Placental pericyte (primary cell): Measurements from ENCODE around the gene RELT.

DNA sequence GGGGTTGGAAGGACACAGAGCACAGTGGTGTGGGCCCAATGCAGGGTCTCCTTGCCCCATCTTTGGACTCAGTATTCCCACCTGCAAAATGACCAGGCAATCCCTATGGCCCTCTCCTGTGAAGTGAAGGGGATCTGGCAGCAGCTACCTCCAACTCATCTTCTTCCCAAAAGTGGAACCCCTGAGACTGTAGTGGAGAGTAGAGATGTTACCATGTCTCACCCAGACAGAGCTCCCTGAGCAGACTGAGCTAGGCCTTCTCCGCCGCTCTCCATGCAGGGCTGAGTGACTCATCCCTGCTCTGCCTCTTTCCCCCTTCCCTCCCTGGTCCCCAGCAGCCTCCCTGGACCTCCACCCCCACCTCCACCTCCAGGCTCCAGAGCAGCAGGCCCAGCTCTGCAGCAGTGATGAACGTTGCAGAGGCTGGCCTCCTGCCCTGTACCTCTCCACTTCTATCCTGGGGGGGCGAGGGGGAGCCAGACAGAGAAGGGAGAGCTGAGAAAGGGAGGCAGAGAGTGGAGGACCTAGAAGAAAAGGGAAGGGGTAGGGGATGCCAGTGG is 19.2 kb upstream of the ARAP1 start:
- CAGE, long polyA plus RNA = no peak

- CAGE, long polyA plus RNA = no peak
These were observed 20.4 kb downstream of the STARD10 start for GRCh38 chr11:72773204-72774146.

- CAGE, long polyA plus RNA = no peak
These were observed 14.2 kb downstream of the STARD10 start for GRCh38 chr11:72779538-72780134.

- CAGE, long polyA plus RNA = no peak
These were observed 6.5 kb downstream of the STARD10 start for GRCh38 chr11:72787027-72788146.

DNA sequence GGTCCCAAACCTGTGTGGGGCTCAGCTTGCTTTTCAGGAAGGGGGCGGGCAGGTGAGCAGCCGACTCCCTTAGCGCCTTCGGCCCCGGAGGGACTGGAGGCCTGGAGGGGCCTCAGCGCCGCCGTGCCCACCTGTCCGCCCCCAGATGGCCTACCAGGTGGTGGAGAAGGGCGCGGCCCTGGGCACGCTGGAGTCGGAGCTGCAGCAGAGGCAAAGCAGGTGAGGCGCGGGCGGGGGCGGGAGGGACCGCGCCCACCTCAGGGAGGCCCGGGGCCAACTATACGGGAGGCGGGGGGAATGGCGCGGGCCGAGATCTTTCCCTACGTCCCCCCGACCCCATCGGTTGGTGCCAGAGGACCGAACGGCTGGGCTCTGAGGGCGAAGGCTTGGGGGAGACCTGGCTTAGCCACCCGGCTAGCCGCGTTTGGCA is 7.3 kb downstream of the ATG16L2 start:
- CAGE, long polyA plus RNA = no peak

DNA sequence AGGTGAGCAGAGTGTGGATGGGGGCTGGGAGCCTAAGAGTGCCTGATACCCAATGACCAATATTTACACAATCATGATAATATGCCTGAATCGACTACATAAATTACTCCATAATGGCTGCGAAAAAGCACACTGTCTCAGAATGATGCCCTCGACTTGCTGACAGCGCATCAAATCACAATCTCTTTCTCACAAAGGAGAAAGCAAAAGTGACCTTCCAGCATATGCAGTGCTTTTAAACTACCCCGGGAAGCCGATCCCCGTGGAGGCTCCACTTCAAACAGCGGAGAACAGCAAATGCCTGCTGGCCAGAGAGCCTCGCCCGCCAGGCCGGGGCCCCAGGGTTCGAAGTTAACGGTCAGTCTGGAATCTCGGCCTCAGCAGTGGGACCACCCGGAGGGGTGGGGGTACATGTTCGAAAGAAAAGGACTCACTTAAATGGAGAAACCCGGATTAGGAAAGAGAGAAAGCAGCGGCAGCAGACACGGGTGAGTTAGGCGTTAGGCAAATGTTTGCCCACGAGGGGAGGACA is 1.6 kb downstream of the FCHSD2 start:
- CAGE, long polyA plus RNA = no peak

- CAGE, long polyA plus RNA = no peak
These were observed 22.7 kb upstream of the P2RY2 start for GRCh38 chr11:73195218-73195855.

DNA sequence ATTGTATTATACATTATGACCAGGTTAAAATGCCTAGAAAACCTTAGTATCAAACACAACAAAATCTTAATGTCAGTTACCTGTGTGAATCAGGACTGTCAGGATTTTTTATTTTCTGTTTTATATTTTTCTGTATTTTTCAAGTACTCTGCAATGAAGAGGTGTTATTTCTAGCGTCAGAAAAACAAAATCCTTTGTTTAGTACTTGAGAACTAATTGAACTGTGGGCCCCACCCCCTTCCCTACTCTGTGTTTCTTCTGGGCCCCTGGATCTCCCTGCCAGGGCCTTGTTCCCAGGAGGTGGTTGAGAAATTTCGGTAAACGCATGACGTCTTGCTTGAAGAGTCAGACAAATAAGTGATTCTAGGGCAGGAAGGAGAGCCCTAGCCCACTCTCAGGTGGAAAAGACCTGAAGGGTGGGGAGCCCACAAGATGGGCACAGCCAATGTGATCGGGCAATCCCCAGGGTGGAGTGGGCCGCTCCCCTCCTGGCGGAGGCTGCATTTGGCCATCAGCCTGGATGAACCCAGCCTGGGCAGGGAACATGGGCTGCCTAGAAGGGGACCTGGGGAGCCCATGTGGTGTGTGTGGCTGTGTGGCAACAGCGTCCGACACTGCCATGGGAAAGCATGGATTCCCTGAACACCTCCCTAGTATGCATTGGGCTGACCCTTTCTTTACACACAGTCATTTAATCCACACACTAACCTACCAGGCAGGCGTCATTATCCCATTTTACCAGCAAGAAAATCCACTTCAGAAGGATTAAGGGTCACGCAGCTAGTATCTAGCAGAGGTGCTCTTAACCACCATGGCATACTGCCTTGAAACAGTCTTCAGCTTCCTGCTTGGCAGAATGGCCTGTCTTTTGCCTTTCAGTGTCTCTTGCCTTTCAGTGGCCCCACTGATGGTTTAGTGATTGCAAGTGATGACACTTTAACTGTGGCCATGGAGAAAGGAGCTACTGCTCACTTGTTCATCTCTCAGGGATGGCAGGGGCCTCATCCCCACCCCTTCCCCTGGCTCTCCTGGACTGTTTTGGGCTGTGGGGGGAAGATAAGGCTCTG is 16.7 kb upstream of the P2RY2 start:
- CAGE, long polyA plus RNA = no peak

DNA sequence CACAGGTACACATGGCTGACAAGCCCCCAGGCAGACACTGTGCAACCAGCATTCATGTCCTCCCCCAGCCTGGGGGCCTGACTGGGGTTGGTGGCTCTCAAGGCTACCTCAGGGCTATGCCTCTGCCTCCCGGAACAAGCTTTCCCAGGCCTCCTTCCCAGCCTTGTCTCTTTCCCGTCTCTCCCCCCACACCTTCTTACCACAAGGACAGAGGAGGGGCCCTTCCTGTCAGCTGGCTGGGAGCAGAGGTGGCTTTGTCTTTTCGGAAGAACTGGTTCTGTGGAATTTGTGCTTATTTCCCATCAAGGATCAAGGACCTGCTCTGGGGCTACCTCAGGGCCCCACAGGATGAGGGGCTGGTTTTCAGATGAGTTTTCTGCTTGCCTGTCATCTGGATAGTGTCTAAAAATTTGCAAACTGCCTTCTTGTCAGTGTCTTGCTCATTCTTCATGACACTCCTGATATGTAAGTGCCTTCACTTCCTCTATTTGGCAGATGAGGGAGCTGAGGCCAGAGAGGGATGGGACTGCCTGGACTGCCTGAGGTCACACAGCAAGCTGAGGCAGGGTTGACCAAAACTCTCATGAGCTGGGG is 2.4 kb upstream of the P2RY6 start:
- CAGE, long polyA plus RNA = no peak

- CAGE, long polyA plus RNA = no peak
These were observed 1.1 kb upstream of the P2RY6 start for GRCh38 chr11:73270645-73271807.

- CAGE, long polyA plus RNA = no peak
These were observed 15.5 kb upstream of the ARHGEF17 start for GRCh38 chr11:73292538-73293011.

GRCh38 chr11:73309533-73309927 is 1.5 kb downstream of the ARHGEF17 start:
- CAGE, long polyA plus RNA = no peak

- CAGE, long polyA plus RNA = no peak
These were observed 3.5 kb downstream of the ARHGEF17 start for GRCh38 chr11:73311583-73311875.

- CAGE, long polyA plus RNA = no peak
These were observed 5.7 kb downstream of the ARHGEF17 start for GRCh38 chr11:73313508-73314377.

DNA sequence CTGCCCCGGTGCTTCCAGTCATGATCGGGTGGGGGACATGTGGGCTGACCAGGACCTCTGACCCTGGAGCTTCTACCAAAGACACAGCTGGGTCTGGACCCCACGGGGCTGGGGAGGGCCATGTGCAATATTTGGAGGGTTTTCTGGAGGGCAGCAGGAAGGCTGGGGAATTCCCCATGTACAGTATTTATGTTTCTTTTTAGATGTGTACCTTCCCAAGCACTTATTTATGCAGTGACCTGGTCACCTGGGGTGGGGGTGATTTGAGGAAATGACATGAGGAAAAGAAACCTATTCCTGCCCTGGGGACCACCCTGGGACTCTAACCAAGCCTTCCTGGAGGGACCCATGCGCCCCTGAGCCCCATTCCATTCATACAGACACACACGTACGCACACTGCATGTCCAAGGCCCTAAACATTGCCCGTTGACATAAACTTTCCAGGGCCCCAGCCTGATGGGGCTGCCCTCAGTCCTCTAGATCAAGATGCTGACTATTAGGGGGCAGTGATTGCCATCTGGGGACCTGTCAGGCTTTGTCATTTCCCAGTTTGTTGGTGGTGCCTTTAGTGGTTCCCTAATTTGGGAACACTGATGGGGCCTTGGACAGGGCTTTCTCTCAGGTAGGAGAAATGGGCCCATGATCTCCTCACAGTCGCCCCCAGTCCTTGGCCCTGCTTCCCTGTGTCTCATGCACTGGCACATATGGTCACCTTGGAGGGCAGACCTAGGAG is 8.0 kb upstream of the RELT start:
- CAGE, long polyA plus RNA = no peak

DNA sequence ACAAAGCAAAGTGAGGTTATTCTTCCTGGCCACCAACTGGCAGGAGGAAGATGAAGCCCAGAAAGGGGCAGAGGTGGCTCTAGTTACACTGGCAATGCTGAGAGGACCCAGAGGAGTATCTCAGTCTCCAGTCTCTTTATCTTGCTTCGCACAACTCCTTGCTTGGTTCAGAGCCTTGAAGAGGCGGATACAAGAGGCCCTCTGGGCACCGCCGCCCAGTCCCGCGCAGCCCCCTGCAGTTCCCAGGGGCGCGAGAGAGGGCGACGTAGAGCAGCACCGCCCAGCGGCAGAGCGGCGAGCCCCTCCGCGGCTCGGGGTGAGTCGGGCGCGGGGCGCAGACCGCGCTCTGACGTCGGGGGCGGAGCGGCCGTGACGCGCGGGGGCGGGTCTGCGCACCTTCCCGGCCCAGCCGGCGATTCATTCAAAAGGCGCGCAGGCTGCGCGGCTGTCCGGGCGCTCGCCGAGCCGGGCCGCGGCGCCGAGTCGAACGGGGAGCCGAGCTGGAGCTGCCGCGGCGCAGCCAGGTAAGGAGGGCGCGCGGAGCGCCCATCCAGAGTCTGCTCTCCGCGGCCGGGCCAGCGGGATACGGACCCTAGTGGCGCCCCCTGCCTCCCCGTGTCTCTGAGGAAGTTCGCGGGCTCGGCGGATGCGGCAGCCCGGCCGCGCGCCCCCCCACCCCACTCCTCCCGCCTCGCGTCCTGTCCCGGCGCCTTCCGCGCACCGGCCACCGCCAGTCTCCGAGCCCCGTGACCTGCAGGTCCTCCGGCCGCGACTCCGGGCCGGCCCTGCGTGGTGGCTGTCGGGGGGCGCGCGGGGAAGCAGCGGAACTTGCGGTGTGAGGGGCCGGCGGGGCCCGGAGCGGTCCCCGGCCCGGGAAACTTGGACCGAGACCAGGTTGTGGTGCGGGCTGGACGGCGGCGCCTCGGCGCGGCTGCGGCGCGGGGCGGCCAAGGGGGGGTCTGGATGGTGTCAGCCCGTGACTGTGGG is at the start of gene RELT:
RELT (plus strand) TSS at position 424 of the 987 bp plus-strand sequence.
- CAGE, long polyA plus RNA = no peak

GRCh38 chr11:73378024-73378352 is 1.8 kb downstream of the RELT start:
- CAGE, long polyA plus RNA = no peak

- CAGE, long polyA plus RNA = no peak
These were observed 7.2 kb downstream of the RELT start for GRCh38 chr11:73382912-73384255.

DNA sequence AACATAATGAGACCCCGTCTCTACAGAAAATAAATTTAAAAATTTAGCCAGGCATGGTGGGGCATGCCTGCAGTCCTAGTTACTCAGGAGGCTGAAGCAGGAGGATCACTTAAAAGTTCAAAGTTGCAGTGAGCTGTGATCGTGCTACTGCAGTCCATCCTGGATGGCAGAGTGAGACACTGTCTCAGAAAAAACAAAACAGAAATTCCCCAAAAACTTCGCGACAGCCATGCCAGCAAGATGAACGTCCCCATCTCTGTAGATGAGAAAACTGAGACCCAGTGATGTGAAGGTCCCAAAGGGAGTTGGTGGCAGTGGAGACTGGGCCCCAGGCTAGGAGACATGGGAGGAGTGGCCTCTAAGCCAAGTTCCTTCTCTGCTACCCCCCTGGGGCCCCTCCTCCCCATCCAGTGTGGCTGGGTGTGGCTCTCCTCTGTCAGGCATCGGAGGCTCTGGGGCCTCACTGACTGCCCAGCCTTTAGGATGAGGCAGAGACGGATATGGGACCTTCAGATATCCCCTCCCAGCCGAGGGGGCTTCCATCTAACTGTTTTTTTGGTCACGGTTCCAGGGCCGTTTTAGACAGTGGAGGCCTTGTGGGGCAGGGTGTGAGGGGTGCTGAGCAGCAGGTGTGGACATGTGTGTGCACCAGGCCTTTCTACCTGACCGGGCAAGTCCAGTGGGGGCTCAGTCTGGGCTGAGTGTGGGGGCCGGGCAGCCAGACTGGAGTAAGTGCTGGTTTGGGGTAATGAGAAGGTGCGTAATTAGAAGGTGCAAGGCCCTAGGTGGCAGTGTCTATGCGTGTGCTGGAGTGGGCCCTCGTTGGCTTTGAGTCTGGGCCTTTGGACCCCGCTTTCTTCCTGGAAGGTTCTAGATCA is 9.9 kb downstream of the RELT start:
- CAGE, long polyA plus RNA = no peak

DNA sequence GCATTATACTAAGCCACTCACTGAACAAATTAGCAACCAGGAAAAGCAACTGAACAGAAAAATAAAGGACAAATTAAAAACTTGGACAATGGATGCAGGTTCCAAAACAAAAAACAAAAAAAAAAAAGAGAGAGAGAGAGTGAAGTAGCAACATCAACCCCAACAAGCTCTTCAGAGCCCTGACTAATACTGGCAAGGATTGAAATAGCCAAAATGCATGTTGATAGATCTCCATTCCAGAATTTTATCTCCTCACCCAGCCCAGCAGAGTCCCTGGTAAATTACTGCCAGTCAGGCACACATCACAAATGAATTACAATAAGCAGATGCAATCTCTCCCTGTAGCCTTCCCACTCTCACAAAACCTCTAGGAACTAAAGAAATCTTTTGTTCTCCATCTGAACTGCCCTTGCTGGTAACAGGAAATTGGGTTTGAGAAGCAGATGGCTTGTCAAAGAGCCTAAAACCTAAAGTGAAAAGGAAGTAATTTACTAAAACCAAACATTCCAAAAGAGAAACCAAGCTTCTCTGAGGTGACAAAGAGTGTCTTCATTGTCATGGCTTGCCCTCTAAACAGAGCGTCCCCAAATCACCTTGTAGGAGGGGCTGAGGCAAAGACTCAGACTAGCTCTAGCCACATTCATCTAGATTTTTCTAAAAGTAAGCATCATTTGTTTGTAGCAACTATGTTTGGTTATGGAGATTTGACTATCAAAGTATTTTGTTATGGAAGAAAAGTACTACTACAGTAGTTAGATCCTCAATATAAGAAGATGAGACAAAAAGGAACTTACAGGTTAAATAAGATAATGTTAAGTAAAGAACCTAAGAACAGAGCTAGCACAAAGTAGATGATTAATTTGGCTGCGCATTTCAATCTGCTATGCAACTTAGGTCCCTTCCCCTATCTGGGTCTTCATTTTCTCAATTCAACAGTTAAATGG is 59.4 kb downstream of the FAM168A start:
- CAGE, long polyA plus RNA = no peak